Natural killer cell (primary cell): ENCODE measurements around the genes DHH and TUBA1B.

GRCh38 chr12:47894369-47895134 is 10.2 kb downstream of the VDR start:
- PRO-cap: no peak

DNA sequence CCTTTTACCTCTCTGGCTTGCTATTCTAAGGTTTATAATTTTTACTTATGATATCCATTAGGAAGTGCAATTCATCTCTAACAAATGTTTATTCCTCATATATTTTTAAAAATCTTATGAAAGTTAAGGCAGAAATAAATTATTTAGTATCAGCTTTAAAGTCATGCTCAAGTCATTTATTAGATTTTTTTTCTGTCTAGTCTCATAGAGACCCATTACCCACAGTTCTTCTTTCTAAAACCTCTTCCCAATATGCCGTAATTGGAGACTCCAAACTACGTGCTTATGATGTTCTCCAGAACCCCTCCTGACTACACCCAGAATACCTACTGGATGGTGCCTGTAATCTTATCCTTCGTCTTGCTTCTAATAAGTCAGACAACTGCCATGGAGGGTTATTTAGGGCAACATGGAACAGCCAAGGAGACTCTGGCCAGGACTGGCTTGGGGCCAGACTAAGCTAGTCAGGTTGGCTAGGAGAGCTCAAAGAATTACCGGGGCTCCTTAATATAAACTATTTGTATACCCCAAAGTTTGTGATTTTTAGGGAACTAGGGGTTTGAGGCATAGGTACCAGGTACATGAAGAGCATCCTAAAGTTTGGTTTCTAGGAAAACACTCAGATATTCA is 6.7 kb downstream of the PFKM start:
- PRO-cap: no peak

DNA sequence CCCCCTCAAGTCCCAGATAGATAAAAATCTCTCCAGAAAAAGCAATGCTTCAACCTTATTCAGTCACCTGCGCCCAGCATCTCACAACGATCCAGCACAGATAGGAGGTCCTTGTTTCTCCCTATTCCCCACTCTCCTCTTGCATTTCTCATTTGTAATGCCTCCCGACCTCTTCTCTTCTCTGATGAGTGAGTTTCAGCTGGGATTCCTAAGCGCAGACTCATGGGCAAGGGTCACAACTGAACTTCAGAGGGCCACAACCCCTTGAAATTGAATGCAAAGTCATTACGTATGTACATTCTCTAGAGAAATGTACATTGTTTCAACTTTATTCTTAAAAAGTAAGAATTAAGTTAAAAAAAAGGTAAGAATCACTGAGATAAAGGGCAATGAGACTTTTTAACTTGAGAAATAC is 4.9 kb downstream of the CCDC184 start:
- PRO-cap: no peak

- PRO-cap: no peak
Observed at GRCh38 chr12:48782724-48783511, 6.0 kb downstream of the ADCY6 start.

GRCh38 chr12:48814613-48815077 is 3.7 kb upstream of the CACNB3 start:
- PRO-cap: bidirectional peak, plus-strand start at chr12:48814854, minus-strand start at chr12:48814722

GRCh38 chr12:48815806-48816250 is 2.5 kb upstream of the CACNB3 start:
- PRO-cap: no peak

DNA sequence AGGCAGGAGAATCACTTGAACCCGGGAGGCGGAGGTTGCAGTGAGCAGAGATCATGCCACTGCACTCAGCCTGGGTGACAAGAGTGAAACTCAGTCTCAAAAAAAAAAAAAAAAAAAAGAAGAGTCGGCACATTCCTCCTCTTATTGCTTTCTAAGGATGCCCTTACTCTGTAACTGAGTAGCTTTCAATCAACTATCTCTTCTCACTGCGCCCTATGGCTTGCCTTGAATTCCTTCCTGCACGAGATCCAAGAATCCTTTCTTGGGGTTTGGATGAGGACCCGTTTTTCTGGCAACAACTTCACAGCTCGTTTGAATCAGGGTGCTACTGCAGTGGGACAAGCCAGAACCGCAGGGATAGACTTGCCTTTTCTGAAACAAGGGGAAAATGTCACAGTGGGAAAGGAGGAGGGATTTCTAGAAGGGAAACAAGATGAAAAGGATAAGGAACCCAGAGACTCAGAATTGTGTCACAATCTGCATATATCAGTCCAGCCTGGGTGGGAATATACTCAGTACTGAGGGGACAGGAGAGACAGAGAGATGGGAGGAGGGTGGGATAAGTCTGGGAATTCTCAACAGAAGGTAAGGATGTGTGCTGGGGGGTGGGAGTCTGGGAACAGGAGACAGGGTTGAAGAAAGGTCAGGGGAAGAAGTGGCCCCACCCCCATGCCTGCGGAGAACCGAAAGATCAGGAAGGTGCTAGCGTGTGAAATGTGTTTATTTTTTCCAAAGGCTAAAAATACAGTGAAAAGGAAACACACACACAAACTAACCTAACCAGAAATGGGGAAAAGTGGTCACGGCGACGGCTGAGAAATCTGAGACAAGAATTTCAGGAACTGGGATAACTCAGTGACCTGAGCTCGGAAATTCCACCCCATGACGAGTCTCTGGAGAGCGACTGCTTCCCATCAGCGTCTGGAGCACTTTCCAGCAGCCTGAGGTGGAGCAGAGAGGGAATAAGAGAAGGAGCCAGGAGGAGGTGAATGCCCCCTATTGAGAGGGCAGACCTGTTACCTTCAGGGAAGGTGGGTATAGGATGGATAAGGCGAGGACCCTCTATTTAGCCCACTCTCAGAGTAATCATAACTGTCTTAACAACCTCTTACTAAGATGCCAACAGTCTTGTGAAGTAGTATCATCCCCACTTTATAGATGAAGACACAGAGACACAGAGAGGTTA is 16.4 kb upstream of the RND1 start:
- PRO-cap: no peak

DNA sequence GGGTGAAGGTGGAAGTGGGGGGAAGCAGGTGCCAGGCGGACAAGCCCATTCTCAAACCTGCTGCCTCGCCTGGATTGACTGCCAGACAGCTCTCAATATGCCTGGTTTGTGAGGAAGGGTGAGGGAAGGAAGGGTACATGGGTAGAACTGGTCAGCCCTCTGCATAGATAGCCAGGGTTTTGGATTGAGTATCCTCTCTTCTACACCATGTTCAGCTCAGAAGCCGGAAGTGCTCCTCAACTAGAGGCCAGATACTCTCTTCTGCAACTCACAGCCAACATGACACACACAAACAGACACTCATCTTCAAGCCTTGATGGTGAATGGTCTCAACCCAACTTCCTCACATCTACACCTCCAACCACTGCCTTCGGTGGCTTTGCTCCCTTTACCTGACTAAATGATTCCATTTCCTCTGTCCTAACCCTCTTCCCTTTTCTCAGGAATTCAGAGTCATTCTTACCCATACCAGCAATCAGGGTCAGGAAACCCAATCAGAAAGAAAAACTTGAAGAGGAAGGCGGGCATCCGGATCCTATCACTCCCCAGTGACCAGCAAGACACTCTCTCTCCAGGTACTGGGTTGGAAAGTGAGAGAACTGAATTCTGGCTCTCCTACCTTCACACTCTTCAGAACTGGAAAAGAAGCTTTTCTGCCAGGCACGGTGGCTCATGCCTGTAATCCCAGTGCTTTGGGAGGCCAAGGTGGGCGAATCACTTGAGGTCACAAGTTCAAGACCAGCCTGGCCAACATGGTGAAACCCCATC is 7.7 kb upstream of the FKBP11 start:
- PRO-cap: bidirectional peak, plus-strand start at position 271 of the sequence, minus-strand start at position 265 of the sequence

DNA sequence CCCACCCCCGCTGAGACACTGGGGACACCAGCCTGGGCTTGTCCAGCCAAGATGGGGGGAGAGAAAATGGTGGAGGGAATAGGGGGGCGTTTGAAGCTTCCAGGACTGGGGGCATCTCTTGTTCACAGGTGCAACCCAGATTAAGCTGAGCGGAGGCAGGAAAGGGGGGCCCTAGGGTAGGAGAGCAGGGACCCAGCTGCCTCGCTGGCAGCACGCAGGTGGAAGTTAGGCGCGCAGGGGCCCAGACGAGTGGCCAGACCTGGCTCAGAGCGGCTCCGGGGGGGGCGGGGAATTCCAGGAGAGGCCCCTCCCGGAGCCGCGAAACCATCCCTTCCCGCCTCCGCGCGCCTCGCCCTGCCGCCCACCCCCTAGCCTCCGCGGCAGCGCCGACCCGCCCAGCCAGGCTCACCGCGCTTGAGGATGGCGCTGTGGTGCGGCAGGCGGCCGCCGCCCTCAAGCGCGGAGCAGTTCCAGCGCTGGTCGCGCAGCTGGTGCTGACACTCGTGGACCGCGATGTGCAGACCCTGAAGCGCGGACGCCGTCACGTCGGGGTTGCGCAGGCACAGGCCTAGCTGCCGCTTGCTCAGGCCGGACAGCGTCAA is 1.8 kb downstream of the WNT10B start:
- PRO-cap: no peak

GRCh38 chr12:48995199-48996271 is 3.6 kb downstream of the DDN start:
- PRO-cap: no peak

- PRO-cap: no peak
Observed at GRCh38 chr12:49022017-49022827, 3.6 kb upstream of the PRKAG1 start.

GRCh38 chr12:49058889-49059274 is 1.7 kb downstream of the KMT2D start:
- PRO-cap: no peak

DNA sequence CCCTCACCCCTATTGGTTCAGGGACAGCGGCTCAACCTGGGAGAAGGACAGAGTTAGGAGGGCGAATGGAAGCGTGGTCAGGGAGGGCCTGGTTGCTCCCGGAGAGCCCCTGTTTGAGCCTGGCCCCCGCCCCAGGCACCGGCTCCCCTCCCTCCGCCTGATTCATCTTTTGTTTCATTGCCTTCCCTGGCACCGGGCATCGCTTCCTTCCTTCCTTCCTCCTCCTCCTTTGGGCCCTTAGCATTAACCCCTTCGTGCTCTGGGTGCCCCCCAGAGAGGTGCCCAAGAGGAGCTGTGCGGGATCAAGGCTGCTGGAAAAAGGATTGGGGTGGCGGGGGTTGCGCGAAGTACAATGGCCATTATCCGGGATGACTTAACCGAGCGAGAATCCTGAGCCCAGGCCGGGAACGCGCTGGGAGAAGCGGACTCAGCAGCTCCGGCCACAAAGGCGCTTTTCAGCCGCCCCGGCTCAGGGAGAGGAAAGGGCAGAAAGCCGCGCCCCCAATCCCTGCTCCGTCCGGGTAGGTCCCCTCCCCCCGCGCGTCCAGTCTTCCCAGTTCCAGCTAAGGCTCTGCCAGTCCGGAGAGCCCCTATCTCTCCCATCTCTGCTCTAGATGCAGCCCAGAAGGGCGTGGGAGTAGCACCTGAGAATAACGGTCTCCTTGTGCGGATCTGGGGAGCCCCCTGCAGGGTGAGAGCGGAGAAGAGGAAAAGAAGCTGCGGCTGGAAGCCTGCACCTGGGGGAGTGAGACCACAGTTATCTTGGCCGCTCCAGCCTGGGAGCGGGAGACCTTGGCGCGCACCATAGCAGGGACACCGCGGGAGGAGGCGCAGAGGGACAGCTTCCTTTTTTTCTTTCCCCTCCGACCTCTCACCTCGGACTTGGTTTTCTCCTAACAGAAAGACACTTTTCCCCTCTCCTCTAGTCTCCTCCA is 2.7 kb downstream of the DHH start:
- PRO-cap: no peak

DNA sequence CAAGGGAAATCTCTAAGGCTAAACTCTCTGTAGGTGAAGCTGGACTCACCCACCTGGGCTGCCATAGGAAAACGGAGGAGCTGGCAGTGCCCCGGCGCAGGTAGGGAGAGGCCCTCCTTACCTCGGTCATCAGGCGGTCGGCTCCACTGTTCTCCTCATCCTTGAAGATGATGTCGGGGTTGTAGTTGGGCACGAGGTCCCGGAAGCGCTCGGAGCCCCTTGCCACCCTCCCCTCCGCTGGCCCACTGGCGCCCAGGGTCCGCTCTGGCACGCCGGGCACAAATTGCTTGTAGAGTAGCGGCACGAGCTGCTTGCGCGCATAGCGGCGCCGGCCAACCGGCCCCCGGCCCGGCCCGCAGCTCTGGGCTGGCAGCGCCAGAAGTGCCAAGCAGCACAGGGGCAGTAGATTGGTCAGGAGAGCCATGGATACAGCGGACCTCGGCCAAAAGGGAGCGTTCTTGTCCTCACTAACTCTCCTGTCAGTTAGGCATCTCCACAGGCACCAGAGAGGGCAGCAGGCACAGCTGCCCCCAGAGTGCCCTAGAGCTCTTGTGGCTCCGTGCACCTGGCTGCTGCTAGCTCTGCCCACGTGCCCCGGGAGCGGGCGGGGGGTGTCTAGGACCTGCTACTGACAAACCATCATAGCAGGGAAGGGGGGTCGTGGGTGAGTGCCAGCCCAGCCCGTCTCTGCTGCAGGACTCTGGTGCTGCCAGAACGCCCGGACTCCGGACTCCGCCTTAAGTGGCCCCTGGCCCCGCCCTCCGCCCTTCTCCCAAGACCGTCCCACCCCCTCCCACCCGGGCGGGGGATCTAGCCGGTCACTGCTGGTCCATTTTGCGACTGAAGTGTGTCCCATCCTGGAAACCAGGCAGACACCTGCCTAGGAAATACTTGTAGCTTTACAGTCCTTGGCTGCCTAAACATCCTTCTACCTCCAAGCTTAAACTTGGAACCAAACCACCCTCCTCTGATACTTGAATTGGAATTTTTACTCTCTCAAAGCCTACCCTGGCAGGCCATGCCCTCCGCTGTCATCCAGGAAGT is at the start of gene DHH:
Gene DHH, minus strand, starts transcription at position 713 of the 1,044 bp plus-strand sequence.
- PRO-cap: no peak

DNA sequence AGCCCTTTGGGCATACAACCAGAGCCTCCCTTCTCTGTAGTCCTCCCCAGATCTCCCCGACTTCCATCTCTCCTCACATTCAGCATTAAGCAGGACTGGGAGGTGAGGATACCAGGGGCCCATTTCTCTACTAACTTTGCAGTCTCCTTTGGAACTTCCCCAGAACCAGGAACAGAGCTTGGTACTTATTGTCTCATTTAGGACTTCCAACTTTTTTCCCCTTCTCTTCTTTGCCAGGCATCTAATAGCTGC is 489 bp upstream of the DHH start:
- PRO-cap: no peak

- PRO-cap: bidirectional peak, plus-strand start at chr12:49131606, minus-strand start at chr12:49131395
Observed at GRCh38 chr12:49131200-49131902, at the start of gene TUBA1B. Gene TUBA1B, minus strand, starts transcription at chr12:49131395.

- PRO-cap: no peak
Observed at GRCh38 chr12:49161246-49161715, 27.6 kb downstream of the TUBA1A start.

GRCh38 chr12:49188211-49188842 is 553 bp downstream of the TUBA1A start:
- PRO-cap: bidirectional peak, plus-strand start at chr12:49188356, minus-strand start at chr12:49188152; bidirectional peak, plus-strand start at chr12:49188638, minus-strand start at chr12:49188592; bidirectional peak, plus-strand start at chr12:49188780, minus-strand start at chr12:49188785

DNA sequence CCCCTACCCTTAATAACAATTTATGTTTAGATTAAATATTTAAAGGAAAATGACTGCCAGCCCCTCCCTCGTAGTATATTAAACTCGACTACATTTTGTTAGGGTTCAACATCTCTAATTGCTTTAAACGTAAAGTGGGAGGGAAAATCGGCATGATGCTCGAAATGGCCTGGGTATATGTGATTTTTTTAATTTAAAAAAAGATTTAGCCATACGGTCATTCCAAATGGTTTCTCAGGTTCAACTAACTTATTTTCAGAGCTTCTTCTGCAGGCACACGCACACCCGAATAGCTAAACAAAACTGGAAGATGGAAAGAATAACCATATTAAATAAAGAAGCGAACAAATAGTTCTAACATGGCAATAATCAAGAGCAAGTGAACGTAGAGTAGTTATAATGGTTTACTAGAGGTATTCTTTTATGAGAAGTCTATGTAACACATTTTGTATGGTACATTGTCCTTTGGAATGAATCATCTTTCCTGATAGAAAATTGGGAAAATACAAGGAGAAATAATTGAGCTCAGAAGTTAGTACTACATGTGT is 629 bp upstream of the TUBA1A start:
- PRO-cap: no peak

DNA sequence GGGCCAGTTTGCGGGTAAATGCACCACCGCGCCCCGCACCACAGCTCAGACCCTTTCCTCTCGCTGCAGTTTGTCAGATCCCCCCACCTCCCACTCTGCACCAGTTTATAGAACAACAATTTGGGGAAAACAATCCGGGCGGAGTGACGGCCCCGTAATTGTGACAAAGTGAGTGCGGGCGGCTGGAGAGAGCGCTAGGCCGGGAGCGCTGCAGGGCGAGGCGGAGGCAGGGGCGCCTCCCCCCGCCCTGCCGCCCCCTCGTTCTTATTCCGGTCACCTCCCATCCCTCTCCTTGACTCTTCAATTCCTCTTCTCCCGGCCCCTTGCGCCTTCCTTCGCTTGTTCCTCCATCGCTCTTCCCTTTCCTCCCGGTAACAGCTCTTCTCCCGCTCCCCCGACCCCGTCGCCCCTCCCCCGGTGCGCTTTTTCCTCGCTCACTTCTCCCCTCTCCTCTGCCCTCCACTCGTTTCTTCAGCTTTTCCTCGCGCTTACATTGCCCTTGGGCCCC is 659 bp upstream of the DNAJC22 start:
- PRO-cap: no peak